Astrocyte (in vitro differentiated cells and primary cell): ENCODE measurements around a stretch of chr11.

DNA sequence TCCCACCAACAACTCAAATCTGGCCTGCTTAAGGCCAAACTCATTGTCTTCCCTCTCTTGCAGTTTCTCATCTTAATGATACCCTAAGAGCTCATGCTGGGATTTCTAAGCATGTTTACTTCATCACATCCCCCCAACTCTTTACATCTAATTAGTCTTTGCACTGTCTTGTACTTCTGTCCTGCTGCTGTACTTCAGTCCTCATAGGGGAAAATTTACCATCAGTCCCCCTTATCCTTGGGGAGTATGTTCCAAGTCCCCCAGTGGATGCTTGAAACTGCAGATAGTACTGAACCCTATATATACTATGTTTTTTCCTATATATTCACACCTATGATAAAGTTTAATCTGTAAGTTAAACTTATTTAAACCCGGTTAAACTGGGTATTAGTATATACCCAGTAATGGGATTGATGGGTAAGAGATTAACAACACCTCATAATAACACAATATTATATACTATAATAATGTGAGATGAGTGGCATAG lies 90.3 kb downstream of the LARGE2 start:
- PRO-cap: no peak
- RRBS, 2 experiments: no CpG with 5 or more reads among the region's 1 CpG

DNA sequence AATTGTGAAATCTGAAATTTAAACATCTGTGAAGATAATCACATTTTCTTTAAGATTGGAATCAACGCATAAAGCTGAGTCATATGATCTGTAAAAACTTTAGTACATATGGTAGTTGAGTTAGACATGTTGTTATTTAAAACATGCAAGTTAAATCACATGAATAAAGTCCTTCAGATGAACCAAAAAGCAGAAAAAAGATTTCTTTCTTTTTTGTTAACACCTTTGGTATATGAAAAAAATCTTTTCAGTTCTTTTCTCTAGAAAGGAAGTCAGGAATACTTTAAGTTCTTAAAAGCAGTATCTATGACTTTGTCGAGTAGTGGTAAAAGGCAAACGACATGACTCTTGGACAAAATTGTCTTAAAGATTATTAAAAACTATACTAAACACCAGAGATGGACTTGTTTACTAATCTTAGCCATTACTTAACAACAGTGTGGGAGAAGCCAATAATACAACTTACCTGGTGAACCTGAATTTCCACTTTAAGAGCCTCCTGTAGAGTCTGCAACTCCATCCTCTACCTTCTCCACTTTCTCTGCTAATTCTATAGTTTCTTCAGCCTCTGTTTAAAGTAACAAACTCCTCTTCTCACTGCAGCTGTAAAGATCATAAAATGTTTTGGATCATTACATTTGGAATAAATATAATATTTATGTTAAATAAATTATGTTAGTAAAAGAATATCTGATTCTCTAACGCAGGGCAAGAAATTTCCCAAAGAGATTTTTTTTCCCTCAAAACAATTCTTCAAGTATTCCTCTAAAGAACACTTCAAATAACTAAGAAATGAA lies 37.4 kb downstream of the PHF21A start:
- PRO-cap: no peak
- RRBS, 2 experiments: no CpG with 5 or more reads among the region's 4 CpGs

DNA sequence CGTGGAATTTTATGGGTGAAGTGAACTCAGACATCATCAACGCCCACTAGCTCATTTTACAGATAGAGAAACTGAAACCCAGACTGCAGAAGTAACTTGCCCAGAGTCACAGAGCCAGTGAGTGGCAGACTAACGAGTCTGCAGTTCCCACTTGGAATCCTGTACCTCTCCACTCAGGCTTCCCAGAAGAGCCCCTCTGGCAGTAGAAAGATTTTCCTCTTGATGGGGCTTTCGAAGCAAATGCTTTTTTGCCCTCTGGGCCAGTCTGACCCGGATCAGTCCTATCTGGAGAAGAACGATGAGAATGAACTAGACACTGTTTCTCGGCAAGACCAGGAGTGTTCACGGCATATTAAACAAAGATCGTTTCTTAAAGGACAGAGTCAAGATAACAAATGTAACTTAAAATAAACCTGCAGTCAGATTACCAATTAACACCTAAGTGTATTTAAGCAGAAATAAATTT lies 61.3 kb upstream of the CREB3L1 start:
- PRO-cap: no peak
- RRBS, 2 experiments: no CpG with 5 or more reads among the region's 9 CpGs

DNA sequence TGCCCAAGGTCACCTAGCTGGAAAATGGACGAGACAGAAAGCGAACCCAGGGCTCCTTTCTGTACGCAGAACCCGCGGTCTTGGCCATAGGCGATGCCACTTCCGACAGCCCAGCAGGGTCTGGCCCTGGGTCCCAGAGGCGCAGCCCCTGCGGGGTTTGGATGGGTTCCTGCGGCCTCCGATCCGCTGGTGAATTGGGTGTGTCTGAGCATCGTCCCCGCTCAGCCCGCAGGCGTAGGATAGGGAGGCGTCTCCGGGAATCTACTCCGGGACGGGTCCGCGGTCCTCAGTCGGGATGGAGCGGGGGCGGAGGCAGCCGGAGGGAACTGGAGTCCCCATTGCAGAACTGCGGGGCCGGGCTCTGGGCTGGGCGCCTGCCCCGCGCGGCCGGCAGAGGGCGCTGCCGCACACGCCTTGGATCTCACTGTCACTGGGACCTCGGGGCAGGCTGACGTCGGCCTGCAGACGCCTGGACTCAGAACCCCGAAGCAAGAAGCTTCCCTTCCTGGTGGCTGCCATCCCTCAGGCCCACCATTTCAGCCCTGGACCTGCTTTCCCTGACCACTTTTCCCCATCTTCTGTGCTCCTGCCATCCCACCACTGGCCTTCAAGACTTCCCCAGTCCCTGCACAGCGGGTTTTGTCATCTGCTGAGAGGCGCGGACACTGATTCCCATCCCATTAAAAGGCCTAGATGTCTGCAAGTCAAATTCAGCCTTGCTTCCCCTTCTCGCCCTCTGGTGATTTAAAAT lies 38.4 kb upstream of the CREB3L1 start:
- PRO-cap: no peak
- RRBS, 2 experiments: 1 to 3% methylated on average over 8 of the region's 45 CpGs

- PRO-cap: no peak
- RRBS, 2 experiments: no CpG with 5 or more reads among the region's 5 CpGs
Observed at GRCh38 chr11:46273733-46274280, 3.7 kb upstream of the CREB3L1 start.

DNA sequence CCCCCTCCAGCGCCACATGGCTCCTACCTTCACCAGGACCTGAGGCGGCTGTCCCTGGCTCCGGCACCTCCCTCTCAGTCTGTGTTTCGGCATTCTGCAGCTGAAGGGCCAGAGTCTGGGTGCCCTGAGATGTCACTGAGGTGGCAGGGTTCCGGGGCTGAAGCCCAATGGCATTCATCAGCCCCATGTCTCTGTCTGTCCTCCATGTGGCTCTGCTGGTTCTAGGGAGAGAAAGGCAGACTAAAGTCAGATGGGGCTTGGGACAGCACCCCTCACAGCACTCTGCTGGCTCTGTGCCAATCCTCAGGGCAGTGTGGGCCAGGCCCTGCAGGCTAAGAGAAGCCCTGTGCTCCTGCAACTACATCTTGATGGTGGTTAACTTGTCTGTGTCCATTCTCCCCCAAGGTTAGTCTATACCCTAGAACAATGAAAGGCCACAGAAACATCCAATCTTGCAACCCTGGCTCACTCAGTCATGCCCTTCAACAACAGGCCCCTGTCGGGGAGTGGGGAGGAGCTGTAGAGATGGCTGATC lies 17.0 kb upstream of the CHRM4 start:
- PRO-cap: no peak
- RRBS, 2 experiments: 96 to 100% methylated on average over 3 of the region's 6 CpGs

- PRO-cap: no peak
- RRBS, 2 experiments: no CpG with 5 or more reads among the region's 4 CpGs
Observed at GRCh38 chr11:46434815-46435369, 43.3 kb upstream of the CHRM4 start.

DNA sequence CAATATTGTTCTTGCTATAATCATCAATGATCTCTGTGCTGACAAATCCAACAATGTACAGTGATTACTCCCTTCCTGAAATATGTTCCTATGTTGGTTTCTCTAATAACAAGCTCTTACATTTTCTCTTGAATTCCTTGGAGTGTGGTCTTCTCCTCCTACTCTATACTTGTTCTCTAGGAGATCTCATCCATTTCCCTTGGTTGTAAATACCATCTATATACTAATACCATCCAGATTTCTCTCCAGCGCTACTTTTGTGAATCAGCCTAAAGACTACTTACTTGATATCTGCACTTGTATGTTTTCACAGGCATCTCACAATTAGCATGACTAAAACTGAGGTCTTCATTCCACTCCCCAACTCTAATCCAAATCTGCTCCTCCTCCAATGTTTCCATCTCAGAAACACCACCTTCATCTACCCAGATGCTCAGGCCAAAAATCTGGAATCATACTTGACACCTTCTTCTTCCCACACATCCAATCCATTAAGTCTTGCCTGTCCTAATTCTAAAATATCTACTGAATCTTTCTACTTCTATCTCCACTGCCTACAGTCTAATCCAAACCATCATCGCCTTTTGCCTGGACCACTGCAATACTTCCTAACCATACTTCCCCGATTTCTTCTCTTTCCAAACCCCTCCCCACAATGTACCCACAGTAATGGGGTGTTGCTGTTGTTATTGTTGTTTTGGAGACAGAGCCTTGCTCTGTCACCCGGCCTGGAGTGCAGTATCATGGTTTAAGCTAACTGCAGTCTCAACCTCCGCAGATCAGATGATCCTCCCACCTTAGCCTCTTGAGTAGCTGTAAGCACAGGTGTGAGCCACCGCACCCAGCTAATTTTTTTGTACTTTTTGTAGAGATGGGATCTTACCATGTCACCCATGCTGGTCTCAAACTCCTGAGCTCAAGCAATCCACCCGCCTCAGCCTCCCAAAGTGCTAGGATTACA lies 13.4 kb downstream of the AMBRA1 start:
- PRO-cap: no peak
- RRBS, 2 experiments: no CpG with 5 or more reads among the region's 7 CpGs

GRCh38 chr11:46618819-46619379 lies 1.5 kb downstream of the ATG13 start:
- PRO-cap: no peak
- RRBS, 2 experiments: no CpG with 5 or more reads among the region's 6 CpGs

DNA sequence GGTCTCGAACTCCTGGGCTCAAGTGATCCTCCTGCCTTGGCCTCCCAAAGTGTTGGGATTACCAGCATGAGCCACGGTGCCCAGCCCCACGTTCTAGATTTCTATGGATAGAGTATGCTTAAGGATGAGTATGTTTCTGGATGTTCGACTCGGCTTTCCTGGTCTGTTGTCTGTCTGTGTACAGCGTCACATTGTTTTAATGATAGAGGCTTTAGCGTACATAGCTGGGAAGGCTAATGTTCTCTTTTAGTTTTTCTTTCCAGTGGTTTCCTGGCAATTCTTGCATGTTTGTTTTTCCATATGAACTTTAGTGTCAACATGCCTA lies 17.5 kb downstream of the F2 start:
- PRO-cap: no peak
- RRBS, 2 experiments: no CpG with 5 or more reads among the region's 7 CpGs

DNA sequence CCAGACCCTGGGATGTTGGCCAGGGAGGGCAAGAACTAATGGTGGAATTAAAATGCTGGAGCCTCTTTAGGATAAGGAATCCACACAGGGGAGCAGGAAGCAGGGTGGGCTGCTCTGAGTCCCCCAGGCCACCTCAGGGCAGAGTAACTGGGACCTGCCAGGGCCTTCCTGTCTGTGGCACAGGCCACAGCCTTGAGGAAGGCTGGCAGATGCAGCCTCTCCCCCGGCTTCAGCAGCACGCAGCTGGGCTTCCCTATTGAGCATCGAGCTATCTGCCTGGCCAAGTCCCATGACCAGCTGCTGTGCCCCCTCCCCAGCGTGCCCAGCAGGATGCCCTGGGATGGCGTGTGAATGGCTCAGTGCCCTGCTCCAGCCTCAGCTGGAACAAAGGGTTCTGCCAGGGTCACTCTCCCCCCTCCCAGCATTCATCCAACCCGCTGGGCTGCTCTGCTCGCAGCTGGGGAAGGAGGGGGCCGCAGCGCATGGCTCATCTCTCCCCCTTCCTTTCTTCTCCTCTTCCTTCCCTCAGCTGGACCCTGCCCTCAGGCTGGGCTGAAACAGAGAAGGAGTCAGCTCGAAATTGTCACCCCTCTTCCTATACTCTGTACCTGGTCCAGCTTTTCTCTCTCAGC lies 14.6 kb downstream of the LRP4 start:
- PRO-cap: no peak
- RRBS, 2 experiments: no CpG with 5 or more reads among the region's 10 CpGs

DNA sequence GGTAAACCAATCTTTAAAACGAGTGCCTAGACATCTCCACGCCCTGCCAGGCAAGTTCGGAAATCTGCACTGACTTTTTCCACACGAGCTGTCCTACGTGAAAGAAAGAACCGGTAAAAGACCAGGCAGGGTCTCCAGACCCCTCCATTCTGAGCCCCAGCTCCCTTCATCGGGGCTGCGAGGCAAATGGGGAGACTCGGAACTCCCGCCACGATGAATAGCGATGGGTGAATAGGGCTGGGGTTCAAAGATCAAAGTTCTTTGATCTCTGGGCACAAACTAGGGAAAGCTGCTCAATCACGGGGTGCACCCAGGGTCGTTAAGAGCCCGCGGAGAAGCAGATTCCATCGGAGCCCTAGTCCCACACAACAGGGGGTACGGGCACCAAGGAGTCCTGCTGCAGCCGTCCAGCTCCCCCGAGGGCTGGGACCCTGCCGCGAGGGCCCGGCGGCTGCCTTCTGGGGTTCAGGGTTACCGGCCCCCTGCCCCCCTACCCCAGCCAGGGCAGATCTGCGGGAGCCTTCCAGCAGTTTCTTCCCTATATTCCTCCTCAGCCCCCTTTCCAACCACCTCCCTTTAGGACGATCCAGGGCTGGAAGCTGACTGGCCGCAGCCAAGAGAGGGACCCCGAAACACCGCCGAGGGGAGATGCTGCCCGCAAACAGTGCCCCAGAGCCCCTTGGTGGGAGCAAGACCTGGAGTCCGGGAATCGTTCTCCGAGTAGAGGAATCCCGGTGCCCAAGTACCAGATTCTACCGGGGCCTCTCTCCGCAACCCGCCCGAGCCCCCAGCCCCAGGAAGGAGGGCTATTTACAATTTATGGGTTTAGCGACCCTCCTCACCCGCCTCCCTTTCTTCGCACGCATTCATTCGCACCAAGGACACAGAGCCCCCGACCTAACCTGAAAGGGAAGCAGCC lies 986 bp downstream of the LRP4 start:
- PRO-cap: no peak
- RRBS, 2 experiments: no CpG with 5 or more reads among the region's 46 CpGs

DNA sequence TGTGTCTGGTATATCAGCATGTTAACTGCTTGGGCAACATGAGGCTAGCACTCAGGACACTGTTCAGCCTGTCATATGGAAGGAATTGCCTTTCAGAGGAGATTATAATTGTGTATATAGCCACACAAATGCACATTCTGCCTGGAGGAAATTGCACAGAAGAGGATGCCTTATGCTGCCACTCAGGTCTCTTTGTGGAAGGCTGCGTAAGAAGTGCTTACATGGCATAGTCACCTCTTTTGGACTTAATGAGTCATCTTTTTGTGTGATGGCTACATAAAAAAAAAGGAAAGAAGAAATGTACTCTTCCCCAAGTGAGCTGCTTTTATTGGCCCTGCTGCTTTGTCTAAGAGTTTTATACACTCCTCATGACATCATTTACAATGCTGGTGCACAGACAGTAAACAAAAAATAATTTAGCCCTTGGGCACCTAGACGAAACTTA lies 11.8 kb downstream of the CSTPP1 start:
- PRO-cap: no peak
- RRBS, 2 experiments: no CpG with 5 or more reads among the region's 2 CpGs

DNA sequence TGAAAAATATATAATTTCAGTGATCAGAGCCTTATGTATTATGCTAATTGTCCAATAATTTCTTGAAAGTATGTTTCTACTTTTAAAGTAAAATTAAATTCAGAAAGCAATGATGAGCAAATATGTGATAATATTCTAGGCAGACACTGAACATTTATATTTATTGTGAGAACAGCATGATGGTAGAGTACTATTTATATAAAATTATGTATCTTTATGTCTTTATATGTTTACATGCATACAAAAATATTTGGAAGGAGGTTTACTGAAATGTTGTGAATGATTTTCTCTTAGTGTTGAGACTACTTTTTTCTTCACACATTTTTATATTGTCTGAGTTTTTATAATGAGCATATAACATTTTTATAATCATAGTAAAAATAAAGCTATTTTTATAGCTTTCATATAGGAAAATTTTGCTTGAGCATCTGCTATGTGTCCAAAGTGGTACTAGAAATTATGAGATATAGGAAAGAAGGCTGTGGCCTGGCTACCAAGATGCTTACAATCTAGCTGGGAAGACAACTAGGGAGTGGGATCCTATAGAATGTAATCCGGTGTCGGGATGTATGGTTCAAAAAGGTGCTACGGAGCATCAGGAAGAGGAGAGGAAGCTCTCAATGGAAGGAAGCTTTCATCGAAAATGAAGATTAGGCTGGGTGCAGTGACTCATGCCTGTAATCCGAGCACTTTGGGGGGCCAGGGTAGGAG lies 103.8 kb downstream of the ARFGAP2 start:
- PRO-cap: no peak
- RRBS, 2 experiments: no CpG with 5 or more reads among the region's 5 CpGs

DNA sequence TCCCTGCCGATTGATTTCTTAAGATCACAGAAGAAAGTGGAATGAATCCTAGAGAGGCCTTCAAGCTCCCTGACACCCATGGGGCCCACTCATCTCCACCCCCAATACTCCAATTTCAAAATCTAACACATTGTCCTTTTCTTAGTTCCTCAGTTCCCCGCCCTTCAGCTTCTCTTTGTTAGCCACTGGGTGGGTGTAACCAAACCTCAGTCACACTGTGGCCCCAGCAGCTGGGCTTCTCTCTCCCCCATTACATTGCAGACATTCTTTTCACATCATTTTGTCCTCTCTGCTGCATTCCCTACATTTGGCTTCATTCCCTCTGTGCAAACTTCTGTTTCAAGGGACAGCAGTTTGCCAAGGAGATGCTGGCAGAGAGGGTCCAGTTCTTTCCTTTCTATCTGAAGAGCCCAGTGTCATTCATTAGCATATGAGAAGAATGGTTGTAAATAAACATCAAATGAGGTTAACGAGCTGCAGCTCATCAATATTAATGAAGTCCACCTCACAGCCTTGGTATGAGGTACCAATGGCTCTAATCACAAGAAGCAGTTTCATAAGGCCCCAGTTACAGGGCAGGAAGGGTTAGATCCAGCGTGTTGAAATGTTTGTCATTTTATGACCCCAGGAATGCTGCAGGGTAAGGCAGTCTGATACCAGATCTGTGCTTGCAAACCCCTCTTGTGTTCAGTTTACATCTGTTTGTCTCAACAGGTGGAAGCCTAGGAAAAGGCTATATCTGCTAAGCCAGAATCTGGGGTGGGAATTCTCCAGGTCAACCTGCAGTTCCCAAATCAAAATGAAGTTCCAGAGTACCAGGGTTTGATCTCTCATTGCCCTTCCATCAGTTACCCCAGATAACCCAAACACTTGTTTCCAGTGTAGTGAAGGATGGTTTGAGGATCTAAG lies 72.2 kb downstream of the ARFGAP2 start:
- PRO-cap: no peak
- RRBS, 2 experiments: no CpG with 5 or more reads among the region's 4 CpGs

DNA sequence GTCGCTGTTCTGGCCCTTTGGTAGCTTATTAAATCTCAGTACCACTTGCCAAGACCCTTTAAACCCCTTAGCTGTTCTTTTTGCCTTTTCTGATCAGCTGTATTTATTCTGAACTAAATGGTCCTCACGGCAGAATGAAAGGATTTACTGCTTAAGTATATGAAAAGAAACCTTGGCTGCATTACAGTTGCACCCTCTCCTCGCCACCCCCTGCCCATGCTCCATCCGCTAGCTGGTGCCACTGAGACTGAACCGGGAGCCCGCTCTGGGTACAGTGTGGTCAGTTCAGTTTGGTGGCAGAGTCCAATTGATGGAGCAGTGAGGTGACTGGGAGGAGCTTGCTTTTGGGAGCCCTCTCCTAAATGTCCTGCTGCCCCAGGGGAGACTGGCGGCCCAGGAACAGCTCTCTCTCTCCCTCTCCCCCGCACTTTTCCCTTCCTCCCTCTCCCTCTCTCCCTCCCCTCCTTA lies 22.0 kb downstream of the ARFGAP2 start:
- PRO-cap: no peak
- RRBS, 2 experiments: no CpG with 5 or more reads among the region's 8 CpGs

DNA sequence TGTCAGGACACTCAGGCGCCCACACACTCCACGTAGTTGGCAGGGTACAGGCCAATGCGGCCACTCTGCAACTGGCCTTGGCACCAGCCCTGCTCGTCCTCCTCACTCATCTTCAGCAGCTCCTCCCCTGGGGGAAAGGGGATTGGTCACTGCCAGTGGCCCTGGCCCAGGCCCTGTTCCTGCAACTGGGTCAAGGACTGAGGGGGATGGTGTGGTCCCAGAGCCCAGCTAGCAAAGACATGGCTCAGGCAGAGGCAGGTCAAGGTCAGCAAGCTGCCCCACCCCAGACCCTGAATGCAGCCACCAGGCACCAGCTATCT lies 1.2 kb upstream of the ARFGAP2 start:
- PRO-cap: no peak
- RRBS, 2 experiments: no CpG with 5 or more reads among the region's 4 CpGs

DNA sequence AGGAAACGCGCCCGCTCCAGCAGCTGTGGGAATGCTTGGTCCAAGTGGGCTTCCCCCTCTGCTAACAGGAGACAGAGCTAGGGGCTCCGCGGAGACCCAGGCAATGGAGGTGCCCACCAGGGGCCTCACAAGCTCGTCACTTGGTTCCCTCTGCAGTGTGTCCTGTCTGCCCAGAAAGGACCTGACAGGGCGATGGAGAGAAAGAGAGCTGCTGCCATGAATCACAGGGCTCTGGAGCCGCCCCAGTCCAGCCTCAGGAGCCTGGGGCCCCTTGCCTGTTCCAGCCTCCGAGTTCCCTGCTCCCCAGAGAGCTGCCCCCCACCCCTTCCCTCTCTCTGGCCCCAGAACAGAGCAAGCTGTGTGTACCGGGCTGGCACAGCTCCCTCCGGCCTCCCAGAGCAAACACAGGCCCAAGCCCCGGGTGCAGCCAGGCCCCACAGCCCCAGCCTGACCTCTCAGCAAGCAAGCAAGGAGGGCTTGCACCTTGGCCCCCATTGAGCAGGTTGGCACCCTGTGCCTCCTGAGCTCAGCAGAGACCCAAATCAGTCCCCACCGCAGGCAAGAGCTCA lies 1.6 kb downstream of the PACSIN3 start:
- PRO-cap: no peak
- RRBS, 2 experiments: no CpG with 5 or more reads among the region's 13 CpGs

- PRO-cap: no peak
- RRBS, 2 experiments: no CpG with 5 or more reads among the region's 10 CpGs
Observed at GRCh38 chr11:47268759-47269263, 11.0 kb downstream of the NR1H3 start.

- PRO-cap: no peak
- RRBS, 2 experiments: no CpG with 5 or more reads among the region's 6 CpGs
Observed at GRCh38 chr11:47284382-47284905, 26.6 kb downstream of the NR1H3 start.